ENCODE data around the genes BNC1 and SH3GL3.

DNA sequence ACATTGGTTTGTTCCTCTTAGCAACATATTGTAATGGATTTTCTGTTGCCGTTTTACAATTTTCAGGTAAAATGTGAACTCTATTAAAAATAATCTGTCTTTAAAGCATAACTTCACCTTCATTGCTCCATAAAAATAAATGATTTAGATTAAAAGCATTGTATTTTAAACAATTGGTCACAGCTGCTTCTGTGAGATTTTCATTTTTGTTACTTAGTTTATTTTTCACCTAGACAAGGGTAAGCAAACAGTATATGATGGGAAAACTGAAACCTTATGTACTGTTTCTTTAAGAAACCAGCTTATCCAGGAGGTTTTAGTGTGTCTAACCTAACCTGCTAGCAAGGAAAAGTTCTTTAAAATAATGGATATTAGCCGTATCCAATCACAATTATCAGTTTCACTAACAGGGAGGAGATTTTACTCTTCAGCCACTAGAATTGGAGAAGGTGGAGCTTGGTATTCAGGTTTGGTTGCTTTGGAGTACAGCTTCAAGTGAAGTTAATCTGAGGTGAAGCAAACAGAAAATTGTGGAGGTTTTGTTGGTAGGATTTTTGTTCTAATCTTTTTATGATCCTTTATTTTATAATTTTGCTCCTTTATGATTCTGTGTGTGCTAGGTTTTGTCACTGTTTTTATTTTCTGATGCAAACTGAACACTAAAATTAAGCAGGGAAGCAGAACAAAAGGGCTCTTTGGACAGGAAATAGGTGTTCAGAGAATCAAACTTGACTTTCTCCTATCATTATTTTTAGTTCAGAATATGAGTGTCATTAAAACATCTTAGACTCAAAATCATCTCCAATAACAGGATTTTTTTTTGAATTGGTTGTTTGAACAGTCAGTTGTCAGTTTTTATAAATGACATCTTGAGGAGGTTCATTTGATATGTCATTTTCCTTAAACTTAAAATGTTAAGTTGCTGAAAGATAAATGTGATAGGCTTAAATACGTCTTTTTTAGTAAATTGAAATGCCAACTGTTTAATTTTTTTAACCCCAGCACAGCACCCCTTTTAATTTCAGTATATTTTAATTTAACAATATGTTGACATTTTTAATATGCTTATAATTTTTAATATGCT, 13.0 kb downstream of the ZFAND6 start:
- RRBS: no CpG with 5 or more reads among the region's 3 CpGs

DNA sequence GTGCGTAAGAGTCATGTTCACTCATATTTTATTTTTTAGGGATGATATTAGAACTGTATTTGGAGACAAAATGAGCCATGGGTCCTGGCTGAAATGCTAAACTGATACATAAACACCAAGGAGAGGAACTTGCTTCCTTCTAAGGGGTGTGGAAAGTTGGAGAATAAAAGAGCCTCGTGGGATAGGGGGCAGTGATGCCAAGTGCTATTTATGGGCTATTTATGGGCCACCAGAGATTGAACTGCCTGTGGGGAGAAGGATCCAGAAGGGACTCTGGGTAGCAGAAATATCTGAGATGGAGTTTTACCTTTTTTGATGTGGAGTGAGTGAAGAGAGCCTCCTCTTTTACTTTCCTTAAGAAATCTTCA, 1.8 kb upstream of the ARNT2 start:
- RRBS: no CpG with 5 or more reads among the region's 2 CpGs

- RRBS: no CpG with 5 or more reads among the region's 1 CpG
These were observed 10.4 kb downstream of the ABHD17C start for GRCh38 chr15:80705425-80706012.

- RRBS: no CpG with 5 or more reads among the region's 3 CpGs
These were observed 2.9 kb upstream of the CEMIP start for GRCh38 chr15:80776296-80776579.

GRCh38 chr15:80777012-80777642, 2.0 kb upstream of the CEMIP start:
- RRBS: no CpG with 5 or more reads among the region's 8 CpGs

- RRBS: no CpG with 5 or more reads among the region's 10 CpGs
These were observed 4.6 kb downstream of the MESD start for GRCh38 chr15:80984794-80985639.

GRCh38 chr15:81002304-81003312, 1.9 kb downstream of the TLNRD1 start:
- RRBS: no CpG with 5 or more reads among the region's 110 CpGs

DNA sequence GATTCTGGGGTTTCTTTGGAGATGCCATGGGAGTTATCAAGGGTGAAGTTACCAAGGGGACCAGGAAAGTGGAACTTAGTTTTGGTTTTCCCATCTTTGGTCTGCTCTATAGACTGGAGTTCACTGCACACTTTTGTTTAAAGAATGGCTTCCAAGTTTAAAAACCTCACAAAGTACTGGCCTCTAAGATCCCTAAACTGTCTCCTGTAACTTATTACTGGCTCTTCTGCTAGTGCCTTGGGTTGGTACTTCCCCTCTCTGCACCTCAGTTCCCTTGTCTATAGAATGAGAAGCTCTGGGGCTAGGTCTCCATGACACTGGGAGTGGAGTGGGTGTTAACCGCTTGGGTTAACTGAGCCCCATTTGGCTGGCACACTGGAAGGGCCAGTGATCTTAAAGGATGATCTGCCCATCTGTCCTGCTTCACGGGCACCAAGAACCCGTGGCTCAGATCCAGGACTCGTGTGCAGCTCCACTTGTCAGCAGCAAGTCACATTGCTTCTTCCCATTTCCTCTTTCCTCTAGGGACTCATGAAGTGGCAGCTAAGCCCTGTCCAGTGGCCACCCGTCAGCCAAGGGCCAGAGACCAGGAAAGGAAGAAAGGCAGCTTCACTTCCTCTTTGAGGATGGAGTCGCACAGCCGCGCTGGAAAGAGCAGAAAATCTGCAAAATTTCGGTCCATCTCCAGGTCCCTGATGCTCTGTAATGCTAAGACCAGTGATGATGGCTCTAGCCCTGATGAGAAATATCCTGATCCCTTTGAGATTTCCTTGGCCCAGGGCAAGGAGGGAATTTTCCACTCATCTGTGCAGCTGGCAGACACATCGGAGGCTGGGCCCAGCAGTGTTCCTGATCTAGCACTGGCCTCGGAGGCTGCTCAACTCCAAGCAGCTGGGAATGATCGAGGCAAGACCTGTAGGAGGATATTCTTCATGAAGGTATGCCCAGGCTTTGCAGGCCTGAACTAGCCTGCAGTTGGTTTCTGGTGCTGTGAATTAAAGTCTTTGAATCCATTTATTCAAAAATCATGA, 28.4 kb downstream of the IL16 start:
- RRBS: no CpG with 5 or more reads among the region's 12 CpGs

- RRBS: no CpG with 5 or more reads among the region's 16 CpGs
These were observed 31.5 kb downstream of the STARD5 start for GRCh38 chr15:81292164-81293083.

GRCh38 chr15:81299818-81300701, 23.9 kb downstream of the STARD5 start:
- RRBS: no CpG with 5 or more reads among the region's 15 CpGs

GRCh38 chr15:81302625-81303386, 21.1 kb downstream of the STARD5 start:
- RRBS: no CpG with 5 or more reads among the region's 7 CpGs

- RRBS: no CpG with 5 or more reads among the region's 8 CpGs
These were observed 15.1 kb downstream of the STARD5 start for GRCh38 chr15:81308836-81309331.

DNA sequence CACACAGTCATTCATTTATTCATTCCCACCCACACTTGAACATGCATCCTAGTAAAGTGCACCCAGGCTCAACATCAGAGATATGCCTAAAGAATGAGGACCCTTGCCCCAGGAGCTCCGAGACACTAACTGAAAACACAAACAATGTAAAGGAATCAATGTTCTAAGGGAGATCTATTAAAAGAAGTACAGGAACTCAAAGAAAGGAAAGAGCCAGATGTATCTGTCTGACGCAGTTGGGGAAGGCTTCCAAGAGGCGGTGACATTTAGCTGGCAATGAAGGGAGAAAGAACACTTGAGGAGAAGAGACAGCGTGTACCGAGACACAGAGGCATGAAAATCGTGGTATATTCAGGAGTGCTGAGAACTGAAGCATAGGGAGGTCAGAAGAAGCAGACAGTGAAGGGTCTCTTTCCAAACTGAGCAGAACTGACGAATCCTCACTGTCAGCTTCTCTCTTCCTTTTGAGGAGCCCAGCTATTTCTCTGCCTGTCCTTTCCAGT, 66.7 kb downstream of the EFL1 start:
- RRBS: no CpG with 5 or more reads among the region's 7 CpGs

GRCh38 chr15:82536025-82536751, 4.1 kb downstream of the RPS17 start:
- RRBS: no CpG with 5 or more reads among the region's 6 CpGs

- RRBS: no CpG with 5 or more reads among the region's 3 CpGs
These were observed 2.8 kb upstream of the RPS17 start for GRCh38 chr15:82543091-82543412.

- RRBS: no CpG with 5 or more reads among the region's 25 CpGs
These were observed 31.3 kb upstream of the RPS17 start for GRCh38 chr15:82571148-82572281.

DNA sequence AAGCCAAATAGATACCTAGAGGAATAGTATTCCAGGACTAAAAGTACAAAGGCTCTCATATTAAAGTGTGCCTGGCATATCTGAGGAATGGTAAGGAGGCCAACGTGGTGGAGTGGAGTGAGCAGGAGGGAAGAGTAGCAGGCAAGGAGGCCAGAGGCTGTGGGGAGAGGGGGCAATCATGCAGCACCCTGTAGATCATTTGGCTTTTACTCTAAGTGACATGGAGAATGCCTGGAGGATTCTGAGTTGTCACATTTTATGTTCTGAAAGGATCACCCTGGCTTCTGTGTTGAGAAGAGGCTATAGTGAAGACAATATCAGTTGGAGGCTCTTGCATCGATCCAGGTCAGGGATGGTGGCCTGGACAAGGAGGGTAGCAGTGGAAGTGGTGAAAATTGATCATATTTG, 23.8 kb downstream of the BTBD1 start:
- RRBS: no CpG with 5 or more reads among the region's 2 CpGs

- RRBS: no CpG with 5 or more reads among the region's 3 CpGs
These were observed 49.9 kb downstream of the HDGFL3 start for GRCh38 chr15:83157717-83158110.

DNA sequence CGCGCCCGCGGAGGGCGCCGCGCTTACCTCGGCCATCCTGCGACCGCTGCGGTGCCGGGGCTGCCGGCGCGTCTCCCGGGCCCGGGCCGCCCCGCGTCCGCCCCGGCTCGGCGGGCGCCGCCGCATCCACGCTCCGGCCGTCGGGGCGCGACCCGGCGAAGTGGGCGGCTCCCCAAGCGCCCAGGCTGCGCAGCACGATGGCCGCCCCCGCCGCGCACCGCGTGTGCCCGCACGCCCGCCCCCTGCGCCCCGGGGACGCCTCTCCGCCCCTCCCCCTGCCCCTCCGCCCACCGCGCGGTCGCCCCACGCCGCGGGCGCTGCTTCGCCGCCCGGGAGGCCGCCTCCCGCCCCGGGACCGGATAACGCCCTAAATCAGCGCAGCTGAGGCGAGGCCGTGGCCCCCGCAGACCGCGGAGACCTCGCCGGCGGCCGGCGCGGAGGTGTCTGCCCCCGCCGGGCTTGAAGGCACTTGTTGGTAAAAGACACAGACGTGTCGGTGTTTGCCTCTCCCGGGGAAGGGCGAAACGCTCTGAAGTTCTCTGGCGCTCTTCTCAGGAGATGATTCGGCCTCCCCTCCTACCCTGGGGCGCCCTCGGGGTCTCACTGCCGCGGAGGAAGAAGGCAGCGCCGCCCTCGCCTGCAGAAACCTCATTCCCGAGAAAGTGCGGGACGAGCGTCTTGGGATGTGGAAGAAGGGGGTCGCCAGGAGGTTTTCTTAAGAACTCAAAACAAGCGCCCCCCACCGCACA, at the start of gene BNC1:
BNC1 (minus strand) TSS at position 162 of the 749 bp plus-strand sequence.
- RRBS: 14% methylated on average over 39 of the region's 104 CpGs

GRCh38 chr15:83446587-83447676, at the start of gene SH3GL3:
Gene SH3GL3 (plus strand): TSS chr15:83447341.
- RRBS: 13% methylated on average over 20 of the region's 77 CpGs

Measured in GM19240 (cell line).